Measurements from ENCODE around the genes PDE11A and RBM45.

- PRO-cap, 2 experiments = no peak in any of the 2 experiments
These were observed 13.7 kb upstream of the WIPF1 start for GRCh38 chr2:174611343-174611749.

- PRO-cap, 2 experiments = no peak in any of the 2 experiments
These were observed 43.2 kb upstream of the CHN1 start for GRCh38 chr2:175048353-175048876.

DNA sequence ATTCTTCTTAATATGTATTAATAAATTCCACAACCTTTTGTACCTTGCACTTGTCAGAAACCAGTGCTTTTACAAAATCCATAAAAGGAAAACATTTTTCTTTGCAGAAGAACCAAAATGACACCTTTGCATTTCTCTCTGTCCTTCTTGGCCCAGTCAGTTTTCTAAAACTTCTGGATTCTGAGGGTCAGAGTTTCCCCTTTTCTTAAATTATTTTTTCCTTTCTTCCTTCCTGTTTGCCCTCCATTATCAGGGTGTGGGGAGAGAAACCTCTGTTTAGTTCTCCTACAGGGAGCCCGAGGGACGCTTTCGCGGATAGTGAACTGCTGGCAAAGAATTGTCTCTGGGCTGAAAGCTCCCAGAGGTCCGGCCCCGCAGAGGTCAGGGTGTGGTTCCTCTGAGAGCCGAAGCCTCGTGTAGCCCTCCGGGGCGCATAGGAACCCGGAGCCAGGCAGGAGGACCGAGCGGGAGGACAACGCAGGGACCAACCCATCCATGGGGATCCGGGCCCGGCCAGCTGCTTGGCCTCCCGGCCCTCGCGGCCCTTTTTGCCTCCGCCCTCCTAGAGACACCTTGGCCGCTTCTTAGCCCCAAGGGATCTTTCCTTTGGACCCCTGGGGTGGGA is 833 bp upstream of the HOXD10 start:
- PRO-cap, 2 experiments = no peak in any of the 2 experiments

DNA sequence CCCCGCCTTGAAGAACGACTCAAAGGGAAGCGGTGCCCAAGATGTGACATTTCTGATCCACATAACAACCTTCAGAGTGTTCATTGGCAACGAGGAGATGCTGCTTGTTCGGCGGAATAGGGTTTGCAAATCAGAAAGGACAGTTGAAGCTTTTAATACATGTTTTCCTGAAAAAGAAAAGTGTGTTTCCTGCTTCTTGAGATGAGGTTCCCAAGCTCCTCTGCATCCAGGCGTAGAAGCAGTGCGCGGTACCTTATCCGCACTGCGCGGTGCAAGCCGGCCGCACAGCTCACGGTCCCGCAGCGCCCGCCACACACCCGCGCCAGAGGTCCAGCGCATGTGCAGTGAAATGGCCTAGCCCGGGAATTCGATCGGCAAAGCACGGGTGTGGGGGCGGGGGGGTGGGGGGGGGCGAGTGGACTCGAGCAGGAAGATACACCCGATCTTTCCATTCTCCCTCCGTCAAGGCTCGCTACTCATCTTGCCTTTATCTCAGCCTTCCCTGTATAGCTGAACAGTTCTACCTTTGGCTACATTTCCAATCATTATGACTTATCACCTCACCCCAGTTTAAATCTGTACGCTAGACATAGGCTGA is 10.1 kb downstream of the HOXD8 start:
- PRO-cap, 2 experiments = no peak in any of the 2 experiments

DNA sequence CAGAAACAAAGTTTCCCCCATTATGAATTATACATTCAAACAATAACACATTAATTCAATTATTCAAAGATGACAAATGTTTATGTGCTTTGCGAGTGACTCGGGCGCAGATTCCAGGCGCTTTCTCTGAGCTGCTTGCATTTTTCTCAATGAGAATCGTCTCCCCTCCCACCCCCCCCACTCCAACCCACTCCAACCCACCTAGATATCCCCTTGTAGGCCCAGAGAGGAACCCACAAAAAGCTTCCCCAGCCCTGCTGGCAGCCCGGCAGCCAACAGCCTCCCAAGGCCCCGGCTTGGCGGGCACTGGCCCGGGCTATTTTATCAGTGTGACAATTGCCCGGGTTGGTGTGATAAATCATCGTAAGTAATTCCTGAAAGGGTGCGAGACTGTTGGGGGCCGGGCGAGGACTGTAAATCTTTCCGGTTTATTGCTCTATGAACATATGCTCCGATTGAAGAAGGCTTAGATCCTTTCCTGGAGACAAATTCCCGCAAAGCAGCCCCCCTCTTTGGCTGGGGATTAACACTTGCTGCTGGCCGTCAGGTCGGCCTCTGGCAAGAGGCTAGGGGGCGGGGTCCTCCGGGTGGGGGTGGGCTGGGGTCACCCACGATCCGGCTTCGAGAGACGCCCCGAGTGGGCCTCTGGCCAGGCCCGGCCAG is 1.7 kb downstream of the HOXD3 start:
- PRO-cap, 2 experiments = no peak in any of the 2 experiments

DNA sequence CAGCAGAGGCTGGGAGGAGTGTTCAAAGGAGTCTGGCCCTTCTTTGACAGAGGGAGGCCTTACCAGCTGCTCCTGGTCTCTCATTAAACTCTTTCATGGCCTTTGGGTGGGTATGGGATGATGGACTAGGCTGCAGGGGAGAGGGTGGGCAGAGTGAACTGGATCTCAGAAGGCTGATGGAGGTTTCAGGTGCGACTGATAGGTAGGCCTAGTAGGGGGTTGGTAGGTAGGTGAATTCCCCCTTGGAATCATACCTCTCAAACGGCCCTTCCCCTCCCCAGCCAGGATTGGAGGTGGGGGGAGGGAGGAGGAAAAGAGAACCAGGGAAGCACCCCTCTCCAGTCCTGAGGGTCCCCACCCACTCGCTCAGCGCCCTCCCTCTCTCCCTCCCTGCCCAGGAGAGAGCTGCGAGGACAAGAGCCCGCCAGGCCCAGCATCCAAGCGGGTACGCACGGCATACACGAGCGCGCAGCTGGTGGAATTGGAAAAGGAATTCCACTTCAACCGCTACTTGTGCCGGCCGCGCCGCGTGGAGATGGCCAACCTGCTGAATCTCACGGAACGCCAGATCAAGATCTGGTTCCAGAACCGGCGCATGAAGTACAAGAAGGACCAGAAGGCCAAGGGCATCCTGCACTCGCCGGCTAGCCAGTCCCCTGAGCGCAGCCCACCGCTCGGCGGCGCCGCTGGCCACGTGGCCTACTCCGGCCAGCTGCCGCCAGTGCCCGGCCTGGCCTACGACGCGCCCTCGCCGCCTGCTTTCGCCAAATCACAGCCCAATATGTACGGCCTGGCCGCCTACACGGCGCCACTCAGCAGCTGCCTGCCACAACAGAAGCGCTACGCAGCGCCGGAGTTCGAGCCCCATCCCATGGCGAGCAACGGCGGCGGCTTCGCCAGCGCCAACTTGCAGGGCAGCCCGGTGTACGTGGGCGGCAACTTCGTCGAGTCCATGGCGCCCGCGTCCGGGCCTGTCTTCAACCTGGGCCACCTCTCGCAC is 14.3 kb downstream of the HOXD3 start:
- PRO-cap, 2 experiments = no peak in any of the 2 experiments

GRCh38 chr2:176188915-176189827 is 703 bp downstream of the HOXD1 start:
- PRO-cap, 2 experiments = no peak in any of the 2 experiments

DNA sequence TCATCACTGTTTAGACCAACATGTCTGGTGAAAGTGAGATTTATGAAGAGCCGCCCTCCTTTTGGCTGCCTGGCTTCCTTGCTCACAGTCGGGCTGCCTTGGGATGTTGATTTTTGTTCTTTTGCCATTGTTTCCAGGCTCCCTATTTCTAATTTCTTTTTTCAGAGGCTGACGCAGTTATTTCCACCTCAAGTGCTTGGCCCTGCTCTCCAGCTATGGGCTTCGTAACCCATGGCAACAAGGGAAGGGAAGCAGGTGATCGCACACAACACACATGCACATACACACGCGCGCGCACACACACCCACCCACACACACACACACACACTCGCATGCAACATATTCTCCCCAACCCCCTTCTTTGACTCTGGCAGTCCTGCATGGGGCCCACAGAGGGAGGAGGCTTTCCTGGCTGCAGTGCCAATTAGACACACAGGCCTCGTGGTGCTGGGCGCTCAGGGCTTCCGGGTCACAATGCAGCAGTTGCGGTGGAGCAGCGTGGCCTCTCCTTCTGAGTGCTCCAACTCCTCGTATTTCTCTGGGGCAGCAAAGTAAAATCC is 296.7 kb downstream of the MTX2 start:
- PRO-cap, 2 experiments = no peak in any of the 2 experiments

GRCh38 chr2:177213607-177214066 is 1.0 kb downstream of the HNRNPA3 start:
- PRO-cap, 2 experiments = no peak in any of the 2 experiments

DNA sequence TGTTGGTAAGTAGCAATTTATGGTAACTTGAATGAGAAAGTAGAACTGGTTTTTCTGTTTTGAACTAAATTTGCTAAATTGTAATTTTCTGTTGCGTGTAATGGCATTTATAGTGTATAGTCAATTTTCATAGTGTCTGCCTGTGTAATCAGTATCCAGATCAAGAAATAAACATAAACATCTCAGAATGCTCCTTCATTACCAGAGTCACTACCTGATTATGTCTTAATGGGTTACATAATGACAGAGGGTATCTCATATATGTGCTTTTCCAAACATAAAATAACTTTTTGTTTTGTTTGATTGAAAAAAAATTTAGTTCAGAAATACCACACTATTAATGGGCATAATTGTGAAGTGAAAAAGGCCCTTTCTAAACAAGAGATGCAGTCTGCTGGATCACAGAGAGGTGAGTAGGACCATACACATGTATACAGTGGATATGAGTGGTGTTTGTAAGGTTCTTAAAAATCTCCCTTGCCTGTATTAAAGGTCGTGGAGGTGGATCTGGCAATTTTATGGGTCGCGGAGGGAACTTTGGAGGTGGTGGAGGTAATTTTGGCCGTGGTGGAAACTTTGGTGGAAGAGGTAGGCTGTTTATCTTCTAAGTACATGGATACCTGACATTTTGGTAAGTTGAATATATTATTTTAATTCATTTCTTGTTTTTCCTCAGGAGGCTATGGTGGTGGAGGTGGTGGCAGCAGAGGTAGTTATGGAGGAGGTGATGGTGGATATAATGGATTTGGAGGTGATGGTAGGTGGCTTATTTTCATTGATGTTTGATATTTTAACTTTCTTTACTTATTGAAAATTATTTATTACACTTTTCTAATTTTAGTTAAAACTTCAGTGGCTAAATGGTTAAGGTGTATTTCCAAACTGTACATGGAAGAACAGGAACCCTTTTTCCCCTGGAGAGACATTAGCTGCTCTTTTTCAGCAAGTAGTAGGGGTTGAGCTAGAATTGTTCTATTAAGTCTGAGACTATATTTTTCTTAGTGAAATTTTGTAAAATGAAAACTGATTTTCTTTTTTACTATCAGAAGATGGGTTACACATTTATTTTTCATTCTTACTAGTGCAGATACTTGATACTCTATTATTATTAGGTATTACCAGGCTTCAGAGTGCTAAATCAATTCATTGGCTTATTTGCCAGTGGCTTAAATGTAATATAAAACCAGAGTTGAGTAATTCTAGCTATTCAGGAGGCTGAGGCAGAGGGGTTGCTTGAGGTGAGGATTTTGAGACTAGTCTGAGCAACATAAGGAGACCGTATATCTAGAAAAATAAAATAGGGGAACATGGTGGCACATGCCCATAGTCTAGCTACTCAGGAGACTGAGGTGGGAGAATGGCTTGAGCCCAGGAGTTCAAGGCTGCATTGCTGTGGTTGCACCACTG is 4.1 kb downstream of the HNRNPA3 start:
- PRO-cap, 2 experiments = peak in 2 of 2 experiments; most common plus-strand start position 385 of the sequence (in 2)

DNA sequence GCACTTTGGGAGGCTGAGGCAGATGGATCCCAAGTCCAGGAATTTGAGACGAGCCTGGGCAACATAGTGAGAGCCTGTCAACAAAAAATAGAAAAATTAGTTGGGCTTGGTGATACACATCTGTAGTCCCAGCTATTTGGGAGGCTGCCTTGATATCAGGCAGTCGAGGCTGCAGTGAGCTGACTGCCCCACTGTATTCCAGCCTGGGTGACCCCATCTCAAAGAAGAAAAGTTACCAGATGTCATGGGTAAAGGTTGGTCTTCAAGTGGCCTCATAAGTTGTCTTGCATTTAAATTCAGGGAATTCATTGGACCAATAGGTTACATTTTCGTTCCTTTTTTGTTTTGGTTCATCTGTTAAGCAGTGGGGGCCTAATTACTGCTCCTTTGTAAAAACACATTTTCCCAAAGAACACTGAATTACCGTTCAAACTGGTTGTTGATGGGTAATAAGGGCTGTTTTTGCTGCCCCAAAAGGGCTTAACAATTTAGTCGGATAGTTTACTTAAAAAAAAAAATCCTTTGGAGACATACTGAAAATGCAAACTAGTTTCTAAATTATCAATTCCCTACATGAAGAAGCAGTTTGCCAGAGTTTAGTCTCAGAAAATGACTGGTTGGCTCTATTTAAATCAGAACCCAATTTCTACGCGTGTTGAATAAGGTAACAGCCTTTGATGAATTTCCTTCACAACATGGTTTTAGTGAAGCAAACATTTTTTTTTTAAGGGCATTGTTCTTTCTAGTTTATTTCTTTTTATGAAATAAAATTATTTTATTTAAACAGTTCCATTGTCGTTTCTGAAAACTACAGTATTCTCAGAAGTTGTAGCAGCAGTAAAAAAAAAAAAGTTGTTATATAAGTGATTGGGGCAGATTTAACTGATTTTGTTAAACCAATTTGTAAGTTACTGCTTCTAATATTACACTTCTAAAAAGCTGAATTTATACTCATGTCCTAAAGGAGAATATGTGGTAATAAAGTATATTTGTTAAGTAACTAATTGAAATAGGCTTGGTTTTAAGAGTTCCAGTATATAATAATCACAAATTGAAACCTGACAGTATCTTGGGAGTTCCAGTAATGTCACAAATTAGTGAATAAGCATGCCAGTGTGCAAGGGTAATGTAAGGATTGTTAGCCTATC is 10.3 kb downstream of the HNRNPA3 start:
- PRO-cap, 2 experiments = peak in 1 of 2 experiments; most common plus-strand start position 289 of the sequence (in 1)

- PRO-cap, 2 experiments = no peak in any of the 2 experiments
These were observed 22.1 kb downstream of the NFE2L2 start for GRCh38 chr2:177242166-177243104.

GRCh38 chr2:177260128-177260891 is 4.2 kb downstream of the NFE2L2 start:
- PRO-cap, 2 experiments = no peak in any of the 2 experiments

GRCh38 chr2:177271153-177271729 is 6.7 kb upstream of the NFE2L2 start:
- PRO-cap, 2 experiments = no peak in any of the 2 experiments

- PRO-cap, 2 experiments = no peak in any of the 2 experiments
These were observed 42.2 kb upstream of the NFE2L2 start for GRCh38 chr2:177306769-177307179.

DNA sequence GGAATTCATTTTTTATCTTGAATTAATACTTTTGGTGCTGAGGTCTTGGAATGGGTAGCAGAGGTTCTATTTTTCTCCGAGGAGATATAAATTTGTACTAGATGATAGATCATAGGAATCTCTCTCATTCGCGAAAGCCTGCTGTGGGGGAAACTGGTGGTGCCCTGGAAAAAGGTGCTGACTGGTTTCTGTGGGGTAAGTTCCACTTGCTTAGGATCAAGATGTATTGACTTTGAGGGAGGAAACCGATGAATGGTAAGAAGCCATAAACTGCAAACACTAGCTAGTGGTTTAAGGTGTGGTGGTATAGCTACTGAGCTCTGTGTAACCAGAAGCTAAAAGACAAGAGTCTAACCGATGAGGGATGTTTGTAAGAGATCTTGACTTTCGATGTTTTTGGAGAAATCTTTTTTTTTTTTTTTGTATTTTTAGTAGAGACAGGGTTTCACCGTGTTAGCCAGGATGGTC is 803 bp downstream of the AGPS start:
- PRO-cap, 2 experiments = no peak in any of the 2 experiments

DNA sequence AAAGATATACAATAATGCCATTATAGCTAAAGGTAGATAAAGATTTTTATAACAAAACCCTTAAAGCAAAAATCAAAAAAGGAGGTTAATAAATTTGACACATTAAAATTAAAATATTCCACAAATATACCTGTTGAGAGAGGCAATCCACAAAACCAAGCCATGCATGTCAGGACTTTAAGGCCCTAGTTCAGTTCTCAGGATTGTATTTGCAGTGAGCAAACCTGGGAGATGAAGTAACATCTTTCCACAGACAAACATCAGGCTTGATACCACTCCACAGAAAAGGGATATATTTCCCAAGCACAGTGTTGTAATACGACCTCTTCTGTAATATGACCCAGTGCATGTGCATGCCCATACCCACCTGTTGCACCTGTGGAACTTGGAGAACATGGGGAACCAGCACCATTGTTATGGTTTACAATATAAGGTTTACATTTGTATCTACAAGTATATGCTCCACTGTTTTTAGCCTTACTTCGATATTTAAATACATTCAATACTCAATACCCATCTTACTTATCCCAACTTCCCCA is 184.0 kb downstream of the PDE11A start:
- PRO-cap, 2 experiments = no peak in any of the 2 experiments

DNA sequence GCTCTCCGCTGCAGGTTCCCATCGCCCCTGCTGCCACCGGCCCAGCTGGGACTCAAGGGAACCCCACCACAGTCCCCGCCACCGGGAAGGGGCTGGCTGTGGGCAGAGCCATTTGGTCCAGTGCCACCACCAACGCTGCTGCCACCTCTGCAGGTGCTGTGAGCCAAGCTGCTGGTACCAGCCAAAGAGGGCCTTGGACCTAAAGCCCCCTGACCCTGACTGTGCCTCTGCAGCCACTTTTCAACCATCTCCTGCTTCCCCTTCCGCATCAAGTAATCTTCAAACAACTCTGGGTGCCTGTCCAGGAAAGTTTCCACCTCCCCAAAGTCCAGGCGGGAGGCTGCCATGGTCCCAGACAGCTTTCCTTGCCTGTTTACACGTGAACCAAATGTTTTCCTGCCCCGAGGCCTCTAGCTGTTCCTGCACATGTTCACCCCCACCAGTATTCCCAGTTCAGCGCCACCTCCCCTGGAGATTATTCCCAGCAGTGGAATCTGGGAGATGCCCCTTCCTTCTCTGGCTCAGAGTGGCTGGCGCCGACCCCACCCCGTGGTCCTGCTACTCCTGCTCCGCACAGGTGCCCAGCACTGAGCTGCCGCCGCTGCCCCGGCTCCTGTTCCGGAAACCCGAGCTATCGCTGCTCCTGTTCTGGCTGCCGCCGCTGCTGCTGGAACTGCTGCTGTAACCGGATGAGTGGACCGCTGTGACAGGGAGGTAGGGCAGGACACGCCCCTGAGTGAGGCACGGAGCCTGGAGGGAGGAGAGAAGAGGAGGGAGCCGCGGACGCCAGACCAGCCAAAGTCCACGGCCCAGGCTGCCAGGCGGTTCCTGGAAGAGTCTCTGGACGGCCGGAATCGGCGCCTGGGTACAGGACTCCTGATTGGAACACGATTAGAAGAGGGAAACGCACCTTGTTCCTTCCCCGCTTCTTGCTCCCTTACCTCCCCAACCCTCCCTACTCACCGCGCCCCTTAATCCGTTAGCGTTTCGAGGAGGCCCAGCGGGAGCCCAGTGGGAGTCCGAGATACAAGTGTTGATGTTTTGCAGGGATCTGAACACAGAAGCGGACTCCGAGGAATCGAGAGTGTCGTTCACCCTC is at the start of gene PDE11A:
Gene PDE11A (minus strand): TSS at position 687 of the 1,099 bp plus-strand sequence.
- PRO-cap, 2 experiments = no peak in any of the 2 experiments

GRCh38 chr2:178111976-178112980 is at the start of gene RBM45:
RBM45 (plus strand) TSS chr2:178112437.
- PRO-cap, 2 experiments = peak in 2 of 2 experiments; most common plus-strand start chr2:178112531 (in 2)

- PRO-cap, 2 experiments = peak in 1 of 2 experiments; most common minus-strand start chr2:178194383 (in 1)
These were observed 556 bp upstream of the OSBPL6 start for GRCh38 chr2:178193446-178194466.

Data from cytotoxic T cell (primary cell).